ENCODE measurements around the genes SMAD9 and FREM2.

DNA sequence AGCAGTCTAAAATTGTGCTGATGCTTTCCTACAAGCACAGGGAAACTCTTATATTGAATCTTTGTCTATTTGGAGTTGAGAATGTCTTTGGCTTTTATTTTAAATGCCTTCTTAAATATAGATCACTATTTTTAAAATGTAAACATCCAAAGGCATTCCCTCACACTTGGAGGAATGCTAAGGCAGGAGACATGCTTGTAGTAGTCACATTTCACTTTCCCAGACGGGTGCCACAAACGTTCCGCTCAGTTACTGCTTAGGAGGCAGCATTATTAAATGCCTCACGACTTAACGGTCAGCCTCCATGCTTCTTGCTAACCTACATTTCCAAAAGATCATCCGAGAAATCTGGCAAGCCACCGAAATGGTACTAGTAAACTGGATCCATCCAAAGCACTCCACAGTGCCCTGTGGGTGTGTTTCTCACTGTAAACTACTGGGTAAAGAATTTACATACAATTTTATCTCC lies 1.4 kb downstream of the SMAD9 start:
- RRBS = no CpG with 5 or more reads among the region's 7 CpGs

DNA sequence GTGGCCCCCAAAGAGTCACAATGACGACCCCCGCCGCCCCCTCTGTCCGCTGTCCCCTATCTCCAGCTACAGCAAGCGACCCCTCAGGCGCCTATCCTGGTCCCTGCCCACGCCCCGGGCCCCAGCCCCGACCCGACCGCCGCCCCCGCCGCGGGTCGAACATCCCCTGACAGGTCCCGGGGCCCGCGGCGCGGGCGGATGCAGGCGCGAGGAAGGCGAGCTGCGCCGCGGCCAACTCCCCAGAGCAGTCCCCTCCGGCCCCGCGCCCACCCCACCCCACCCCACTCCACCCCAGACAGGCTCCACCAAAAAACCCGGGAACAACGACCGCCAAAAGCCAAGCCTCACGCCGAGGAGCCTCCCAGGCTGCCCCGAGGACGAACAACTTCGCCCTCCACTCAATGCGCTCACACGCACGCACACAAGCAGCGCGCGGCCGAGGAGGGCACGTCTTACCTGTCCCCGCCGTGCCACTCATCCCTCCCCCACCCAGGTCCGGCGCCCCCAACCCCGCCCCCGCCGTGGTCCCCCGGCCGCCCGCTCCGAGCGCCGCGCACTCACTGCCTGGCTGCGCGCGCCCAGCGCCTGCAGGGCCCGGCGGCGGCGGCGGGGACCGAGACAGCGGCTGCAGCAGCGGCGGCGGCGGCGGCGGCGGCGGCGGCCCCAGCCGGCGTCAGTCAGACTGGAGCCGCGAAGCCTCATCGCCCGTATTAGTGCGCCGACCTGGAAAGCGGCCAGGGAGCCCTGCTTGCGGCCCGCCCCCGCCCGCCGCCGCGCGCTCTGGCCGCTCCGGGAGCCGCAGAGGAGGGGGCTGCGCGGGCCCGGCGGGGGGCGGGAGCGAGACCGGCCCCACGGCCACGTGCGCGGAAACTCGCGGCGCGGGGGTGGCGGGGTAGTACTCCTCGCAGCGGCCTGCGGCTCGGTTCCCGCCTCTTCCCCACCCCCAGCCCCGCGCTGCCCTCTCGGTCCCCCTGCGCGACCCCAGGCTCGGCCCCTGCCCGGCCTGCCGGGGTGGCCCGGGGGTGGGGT lies at the start of gene SMAD9:
SMAD9 (minus strand) TSS at position 684 of the 1,029 bp plus-strand sequence.
- RRBS = 2% methylated on average over 40 of the region's 131 CpGs

DNA sequence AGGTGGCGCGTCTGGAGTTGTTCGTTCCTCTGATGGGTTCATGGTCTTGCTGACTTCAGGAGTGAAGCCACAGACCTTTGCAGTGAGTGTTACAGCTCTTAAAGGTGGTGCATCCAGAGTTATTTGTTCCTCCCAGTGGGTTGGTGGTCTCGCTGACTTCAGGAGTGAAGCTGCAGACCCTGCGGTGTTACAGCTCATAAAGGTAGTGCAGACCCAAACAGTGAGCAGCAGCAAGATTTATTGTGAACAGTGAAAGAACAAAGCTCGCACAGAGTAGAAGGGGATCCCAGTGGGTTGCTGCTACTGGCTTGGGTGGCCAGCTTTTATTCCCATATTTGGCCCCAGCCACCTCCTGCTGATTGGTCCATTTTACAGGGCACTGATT lies 126.6 kb downstream of the POSTN start:
- RRBS = no CpG with 5 or more reads among the region's 6 CpGs

DNA sequence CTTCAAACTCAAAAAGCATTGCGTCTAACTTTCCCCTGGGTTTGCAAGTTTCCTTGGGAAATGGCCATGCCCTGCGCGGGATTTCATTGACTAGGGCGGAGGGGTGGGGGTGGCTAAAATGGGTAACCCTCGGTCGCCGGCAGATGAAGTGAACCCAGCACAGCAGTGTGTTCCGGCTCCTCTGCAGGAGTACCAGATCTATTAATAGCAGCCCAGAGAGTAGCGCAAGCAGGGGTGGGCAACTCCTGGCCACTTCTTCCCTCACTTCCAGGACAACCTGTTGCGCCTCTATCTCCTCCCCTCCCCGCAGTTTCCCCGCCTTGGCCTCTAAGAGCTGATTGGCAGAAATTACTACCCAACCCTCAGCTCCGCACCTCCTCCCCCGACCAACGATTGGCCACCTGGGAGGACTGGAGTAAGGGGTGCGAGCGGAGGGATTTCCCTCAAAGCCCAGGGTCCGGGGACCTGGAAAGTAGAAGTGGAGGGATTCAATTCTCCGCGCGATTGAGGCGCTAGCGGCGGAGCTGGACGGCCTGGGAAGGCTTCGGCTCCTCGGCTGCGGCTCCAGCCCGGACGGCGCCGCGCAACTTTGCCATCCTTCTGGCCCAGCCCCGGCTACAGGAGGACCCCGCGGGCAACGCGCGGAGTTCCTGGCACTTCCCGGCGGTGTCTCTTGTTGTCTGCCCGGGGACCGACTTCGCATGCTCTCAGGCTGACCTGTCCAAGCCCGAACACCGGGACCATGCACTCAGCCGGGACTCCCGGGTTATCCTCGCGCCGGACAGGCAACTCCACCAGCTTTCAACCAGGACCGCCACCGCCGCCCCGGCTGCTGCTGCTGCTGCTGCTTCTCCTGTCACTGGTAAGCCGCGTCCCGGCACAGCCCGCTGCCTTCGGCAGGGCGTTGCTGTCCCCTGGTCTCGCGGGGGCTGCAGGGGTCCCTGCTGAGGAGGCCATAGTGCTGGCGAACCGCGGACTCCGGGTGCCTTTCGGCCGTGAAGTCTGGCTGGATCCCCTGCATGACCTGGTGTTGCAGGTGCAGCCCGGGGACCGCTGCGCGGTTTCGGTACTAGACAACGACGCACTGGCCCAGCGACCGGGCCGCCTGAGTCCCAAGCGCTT lies at the start of gene FREM2:
FREM2 (plus strand) TSS at position 475 of the 1,122 bp plus-strand sequence.
- RRBS = 5% methylated on average over 49 of the region's 80 CpGs

DNA sequence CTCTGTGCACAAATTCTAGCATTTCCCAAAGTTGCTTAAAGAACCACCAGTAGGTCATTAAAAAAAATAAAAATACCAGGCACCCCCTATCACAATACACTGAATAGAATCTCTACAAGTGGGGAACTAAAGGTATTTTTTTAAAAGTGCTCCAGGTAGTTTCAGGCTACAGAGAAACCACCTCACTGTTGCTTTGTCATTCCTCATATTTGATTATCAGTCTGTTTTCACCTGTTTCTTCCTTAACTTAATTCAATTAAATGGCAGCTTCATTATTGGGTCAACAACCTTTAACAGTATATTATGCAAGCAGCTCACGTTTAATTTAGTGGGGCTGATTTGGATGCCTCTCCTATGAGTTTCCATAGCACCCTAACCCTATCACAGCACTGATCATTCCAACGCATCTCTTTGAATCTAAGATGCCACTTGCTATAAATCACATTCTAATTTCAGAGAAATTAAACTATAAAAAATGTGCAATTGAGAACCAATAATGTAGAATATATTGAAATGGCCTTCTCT lies 16.4 kb downstream of the PROSER1 start:
- RRBS = no CpG with 5 or more reads among the region's 2 CpGs

- RRBS = no CpG with 5 or more reads among the region's 10 CpGs
Observed at GRCh38 chr13:39036275-39036730, 1.6 kb downstream of the PROSER1 start.

DNA sequence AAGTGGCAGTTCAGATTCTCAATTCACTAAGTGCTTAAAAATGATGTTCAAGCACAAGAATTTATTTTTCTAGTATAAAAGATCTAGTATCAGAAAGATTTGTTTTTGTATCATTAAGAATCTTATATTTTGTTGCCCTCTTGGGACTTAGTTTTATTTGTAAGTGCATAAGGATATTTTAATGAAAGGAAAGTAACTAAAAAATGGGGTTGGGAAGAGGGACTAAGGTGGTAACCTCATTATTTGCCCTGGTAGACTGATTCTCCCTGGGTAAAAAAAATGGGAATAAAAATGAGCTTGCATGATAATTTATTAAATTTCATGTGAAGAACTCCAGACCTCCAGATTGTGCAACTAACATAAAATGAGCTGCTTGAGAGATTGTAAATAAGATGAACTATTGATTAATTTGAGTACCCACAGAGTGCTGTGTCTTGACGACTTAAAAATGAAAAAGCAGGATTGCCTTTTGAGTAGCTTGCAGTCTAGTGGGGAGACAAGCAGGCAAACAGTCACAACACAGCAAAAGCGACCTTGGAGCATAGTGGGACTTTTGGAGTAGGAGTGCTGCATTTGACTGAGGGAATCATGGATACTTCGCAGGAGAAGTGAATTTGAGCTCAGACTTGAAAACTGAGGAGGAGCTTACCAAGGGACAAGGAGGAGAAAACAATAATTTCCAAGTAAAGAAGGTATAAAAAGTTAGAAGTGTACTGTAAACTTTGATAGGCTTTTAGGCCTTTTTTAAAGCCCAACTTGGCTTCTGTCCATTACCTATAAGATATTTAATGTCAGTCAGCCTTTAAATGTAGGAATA lies 9.9 kb downstream of the NHLRC3 start:
- RRBS = no CpG with 5 or more reads among the region's 3 CpGs

DNA sequence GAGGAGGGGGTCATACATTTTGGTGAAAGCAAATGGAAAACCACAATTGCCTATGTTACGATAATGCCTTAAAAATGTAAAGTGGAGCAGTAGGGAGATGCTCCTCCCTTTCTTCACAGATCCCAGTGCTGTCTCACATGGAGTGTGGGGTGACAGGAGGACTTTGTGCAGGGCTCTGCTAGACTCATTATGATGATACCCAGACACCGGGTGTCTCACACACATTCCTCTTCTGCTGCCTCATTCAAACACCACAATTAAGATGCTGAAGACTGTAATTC lies 150.6 kb downstream of the LHFPL6 start:
- RRBS = no CpG with 5 or more reads among the region's 2 CpGs

DNA sequence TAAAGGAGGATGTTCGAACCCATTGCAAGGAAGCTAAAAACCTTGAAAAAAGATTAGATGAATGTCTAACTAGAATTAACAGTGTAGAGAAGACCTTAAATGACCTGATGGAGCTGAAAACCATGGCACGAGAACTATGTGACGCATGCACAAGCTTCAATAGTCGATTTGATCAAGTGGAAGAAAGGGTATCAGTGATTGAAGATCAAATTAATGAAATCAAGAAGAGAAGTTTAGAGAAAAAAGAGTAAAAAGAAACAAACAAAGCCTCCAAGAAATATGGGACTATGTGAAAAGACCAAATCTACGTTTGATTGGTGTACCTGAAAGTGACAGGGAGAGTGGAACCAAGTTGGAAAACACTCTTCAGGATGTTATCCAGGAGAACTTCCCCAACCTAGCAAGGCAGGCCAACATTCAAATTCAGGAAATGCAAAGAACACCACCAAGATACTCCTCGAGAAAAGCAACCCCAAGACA lies 85.9 kb downstream of the COG6 start:
- RRBS = no CpG with 5 or more reads among the region's 6 CpGs

GRCh38 chr13:39776471-39777023 lies 121.1 kb downstream of the COG6 start:
- RRBS = no CpG with 5 or more reads among the region's 4 CpGs

GRCh38 chr13:40069139-40069698 lies 413.8 kb downstream of the COG6 start:
- RRBS = no CpG with 5 or more reads among the region's 7 CpGs

- RRBS = no CpG with 5 or more reads among the region's 5 CpGs
Observed at GRCh38 chr13:40094001-40094537, 438.6 kb downstream of the COG6 start.

GRCh38 chr13:40445442-40446138 lies 220.9 kb downstream of the FOXO1 start:
- RRBS = no CpG with 5 or more reads among the region's 15 CpGs

DNA sequence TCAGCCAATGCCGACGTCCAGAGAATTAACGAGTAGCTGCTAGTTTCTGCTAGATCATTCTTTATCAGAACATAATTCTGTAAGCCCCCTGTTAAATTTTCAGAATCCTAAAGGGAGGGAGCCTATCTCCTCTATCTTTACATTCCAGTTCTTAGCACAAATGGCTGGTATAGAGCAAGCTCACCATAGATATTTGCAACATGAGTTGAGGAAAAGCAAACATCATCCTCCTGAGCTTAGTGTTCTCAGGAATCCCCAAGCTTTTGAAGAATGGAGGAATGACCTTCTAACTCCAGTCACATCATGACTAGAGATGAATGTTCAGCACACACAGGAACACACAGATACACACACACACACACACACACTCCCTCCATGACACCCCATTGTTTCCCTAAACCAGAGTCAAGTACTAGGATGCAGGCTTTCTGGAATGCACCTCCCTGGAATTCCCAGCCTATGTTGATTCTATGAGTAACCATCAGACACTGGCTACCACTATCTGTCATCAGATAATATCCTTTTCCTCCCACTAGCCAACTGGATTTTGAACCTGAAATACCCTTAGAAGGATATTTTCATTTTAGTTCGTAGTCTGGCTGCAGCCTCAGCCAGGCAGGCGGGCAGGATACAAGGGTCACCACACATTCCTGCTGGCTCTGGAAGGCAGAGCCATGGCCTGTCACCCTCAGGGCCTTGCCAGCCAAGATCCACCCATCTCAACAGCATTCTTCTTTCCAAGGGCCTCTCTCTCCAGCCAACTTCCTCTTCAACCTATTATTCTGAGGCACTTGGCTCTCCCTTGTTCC lies 162.4 kb downstream of the FOXO1 start:
- RRBS = no CpG with 5 or more reads among the region's 5 CpGs

- RRBS = 94% methylated on average over 3 of the region's 7 CpGs
Observed at GRCh38 chr13:40606984-40607575, 59.4 kb downstream of the FOXO1 start.

GRCh38 chr13:40617814-40618575 lies 48.4 kb downstream of the FOXO1 start:
- RRBS = no CpG with 5 or more reads among the region's 10 CpGs

- RRBS = no CpG with 5 or more reads among the region's 5 CpGs
Observed at GRCh38 chr13:40637608-40638146, 28.8 kb downstream of the FOXO1 start.

DNA sequence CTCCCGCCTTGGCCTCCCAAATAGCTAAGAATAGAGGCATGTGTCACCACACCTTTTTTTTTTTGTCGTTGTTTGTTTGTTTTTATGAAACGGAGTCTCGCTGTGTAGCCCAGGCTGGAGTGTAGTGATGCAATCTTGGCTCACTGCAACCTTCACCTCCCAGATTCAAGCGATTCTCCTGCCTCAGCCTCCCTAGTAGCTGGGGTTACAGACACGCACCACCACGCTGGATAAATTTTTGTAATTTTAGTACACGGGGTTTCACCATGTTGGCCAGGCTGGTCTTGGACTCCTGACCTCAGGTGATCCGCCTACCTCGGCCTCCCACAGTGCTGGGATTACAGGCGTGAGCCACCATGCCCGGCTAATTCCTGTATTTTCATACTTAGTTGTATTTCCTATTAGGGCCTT lies 714 bp upstream of the SLC25A15 start:
- RRBS = no CpG with 5 or more reads among the region's 12 CpGs

DNA sequence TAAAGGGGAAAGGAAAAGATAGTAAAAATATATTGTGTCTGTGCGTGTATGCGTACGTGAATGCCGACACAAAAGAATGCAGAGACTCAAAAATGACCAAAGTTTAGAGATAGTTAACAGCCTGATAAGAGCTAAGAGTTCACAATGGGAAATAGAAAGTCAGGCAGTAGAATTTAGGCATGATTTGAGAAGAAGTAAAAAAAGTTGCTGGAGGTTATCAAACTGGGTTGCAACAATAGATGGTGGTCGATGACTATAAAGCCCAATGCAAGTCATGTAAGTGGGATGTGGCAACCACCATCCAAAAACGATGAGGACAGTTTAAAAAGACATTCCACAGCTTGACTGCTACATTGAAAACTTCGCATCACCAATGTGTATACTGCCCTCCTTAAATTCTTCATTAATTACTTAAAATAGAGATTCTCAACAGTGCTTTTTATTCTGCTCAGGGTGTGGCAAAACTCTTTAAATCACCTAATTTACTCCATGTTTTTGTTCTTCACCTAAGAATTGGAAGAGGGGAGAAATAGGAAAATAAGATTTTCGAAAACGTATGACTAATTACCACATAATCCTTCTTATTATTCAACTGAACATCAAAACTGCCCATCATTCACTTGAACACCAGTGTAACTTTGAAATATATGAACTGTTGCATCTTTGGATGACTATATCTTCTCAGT lies 19.6 kb downstream of the ELF1 start:
- RRBS = no CpG with 5 or more reads among the region's 9 CpGs

Measured in AG09309 (cell line).